LUHMES (cell line): ENCODE measurements around a stretch of chr1.

DNA sequence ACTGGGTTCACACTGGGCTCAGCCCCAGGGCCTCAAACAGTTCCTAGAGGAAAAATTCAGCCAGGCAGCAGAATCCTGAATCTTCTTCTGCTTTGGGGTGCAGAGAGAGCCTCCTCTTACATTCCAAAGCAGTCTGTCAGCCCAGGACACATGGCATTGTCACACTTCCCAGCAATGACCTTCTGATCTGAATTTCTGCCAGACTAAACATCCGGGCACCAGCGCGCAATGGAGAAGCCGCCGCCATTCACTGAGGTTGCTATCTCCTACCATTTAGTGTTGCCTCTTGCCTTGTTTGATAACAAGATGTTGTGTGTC lies 229.2 kb downstream of the TOMM20 start:
- PRO-cap = no peak

DNA sequence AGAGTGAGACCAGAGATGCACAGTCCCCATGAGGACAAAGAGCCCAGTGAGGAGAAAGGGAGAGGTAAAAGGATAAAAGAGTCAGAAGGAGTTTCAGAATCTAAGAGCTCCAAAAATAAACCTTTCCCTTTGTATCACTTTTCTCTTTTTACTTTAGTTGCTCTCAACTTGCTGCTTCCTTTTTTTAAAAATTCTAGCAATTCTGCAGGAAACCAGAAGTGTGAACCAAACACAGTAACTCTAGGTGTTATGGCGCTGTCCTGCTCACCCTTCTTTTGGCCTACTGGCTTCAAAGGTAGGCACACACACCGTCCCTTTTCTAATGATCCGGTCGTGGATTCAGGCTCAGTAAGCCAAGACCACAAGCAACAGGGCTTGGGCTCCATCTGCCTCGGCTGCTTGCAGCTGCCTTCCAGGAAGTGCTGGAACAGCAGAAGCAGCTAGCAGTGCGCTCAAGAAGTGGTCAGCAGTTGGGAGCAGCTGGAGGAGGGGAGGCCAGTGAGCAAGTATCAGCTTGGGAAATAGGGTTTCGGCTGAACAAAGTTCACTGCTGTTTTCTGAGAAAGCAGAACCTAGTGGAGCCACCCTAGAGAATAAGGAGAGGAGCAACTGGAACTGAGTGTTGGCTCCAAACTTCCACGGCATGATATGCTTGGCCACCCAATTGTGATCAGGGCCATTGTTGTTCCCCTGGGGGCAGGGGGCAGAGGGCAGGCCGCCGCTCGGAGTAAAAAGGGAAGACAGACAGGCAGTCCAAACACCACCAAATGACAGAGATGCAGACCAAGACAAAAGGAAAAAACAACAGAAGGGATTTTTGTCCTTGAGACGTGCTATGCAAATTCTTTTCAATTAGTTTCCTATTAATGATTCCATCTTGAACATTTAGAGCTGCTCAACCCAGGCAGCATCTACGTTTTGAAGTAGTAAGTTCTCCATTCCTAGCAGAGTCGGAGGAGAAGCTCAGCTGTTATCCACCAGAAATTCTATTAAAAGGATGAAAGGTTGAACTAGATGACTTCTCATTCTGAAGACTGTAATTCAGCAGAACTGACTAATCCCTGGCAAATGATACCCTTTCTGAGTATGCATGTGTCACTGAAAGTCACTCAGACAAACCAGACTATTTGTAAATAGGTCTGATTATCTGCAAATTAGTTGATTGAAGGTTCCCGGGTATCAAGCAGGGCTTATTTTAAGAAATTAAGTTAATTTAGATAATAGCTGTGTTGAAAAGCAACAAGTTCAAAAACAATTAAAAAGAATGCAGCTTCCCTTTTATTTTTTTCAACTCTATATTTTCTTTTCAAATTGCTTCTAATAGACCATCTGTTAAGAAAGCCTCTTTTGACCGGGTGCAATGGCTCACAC lies 173.2 kb downstream of the TOMM20 start:
- PRO-cap = bidirectional peak, plus-strand start at position 445 of the sequence, minus-strand start at position 341 of the sequence

DNA sequence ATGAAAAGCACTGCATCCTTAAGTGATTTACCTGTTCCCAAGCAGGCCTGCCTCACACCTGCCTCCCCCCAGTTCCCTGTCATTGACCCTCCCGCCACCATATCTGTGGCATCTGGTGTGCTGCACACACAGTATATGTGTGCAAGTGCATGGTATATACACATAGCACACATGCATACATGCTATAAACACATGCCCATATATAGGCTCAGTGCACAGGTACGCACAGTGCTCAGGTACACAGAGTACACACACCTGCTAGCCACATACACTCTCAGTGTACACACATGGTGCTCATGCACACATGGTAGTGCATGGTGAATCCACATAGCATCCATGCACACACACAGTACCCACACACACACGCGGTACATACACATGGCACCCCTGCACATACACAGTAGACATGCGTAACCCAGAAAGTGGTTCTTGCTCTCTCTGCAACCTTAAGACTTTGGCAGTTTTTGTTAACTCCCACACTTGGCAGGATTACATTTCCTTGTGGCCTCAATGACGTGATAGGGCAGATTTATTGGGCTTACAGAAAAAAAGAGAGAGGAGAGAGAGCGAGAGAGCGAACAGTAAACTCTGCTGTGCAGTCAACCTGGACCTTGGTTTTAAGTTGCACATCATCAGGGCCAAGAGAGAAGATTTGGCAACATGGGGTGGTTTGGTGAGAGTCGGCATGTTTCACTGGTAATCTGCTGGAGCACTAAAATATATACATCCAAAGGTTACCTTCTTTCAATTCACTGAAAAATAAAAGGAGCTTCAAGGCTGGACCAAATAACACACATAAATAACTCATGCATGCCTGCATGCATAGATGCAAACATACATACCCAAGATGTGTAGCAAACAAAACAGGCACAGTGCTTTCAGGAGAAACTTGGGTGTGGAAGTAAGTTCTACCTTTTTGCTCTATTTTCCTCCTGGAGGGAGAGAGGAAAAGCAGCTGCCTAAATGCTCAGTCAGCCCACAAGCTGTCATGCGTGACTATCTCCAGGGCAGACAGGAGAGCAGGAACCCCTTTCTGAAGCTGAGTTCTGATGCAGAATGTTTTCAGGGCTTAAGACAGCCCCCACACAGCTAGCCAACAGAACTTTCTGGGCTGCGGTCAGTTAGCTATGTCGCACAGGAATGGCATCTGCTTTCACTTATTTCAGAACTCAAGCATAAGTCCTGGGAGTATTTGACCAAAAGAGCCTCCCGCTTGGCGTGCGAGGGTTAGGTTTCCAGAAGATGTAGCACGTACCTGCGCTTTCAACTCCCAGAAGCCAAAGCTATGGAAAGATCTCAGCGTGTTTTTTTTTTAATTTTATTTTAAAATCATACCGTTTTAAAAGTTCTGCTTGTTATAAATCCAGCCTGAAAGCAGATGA lies 166.4 kb downstream of the TOMM20 start:
- PRO-cap = no peak

GRCh38 chr1:234964041-234964767 lies 164.4 kb downstream of the TOMM20 start:
- PRO-cap = no peak

DNA sequence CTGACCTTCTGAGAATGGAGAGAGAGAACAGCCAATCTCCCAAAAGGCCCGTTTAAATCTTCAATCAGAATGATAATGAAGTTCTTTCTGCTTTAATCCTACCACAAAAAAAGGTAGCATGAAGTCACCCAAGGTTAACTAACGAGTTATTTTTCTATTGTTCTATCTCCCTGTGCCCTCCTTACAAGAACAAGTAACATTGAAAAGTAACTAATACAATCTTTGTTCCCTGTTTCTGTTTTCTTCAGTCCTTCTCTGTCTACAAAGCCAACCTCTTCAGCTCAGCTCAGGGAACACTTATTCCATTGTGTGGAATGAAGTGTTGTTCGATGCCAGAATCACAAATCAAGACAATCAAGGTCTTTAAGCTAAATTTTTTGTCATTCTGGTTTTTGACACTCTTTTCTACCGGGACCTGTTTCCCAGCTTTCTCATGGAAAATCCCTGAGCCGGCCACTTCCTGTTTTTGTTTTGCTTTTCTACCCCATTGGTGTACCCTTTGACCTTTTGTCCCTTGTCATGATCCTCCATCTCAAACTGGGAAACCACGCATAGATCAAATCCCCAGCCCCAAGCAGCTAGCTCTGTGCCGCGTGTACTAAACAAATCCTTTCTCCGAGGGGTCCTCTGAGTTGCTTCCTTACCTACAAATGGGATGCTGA lies 141.9 kb downstream of the TOMM20 start:
- PRO-cap = no peak

- PRO-cap = no peak
Observed at GRCh38 chr1:235000274-235001058, 128.2 kb downstream of the TOMM20 start.

GRCh38 chr1:235074311-235074697 lies 54.3 kb downstream of the TOMM20 start:
- PRO-cap = no peak

- PRO-cap = no peak
Observed at GRCh38 chr1:235074698-235075546, 53.7 kb downstream of the TOMM20 start.

- PRO-cap = no peak
Observed at GRCh38 chr1:235219644-235220199, 58.7 kb upstream of the RBM34 start.

DNA sequence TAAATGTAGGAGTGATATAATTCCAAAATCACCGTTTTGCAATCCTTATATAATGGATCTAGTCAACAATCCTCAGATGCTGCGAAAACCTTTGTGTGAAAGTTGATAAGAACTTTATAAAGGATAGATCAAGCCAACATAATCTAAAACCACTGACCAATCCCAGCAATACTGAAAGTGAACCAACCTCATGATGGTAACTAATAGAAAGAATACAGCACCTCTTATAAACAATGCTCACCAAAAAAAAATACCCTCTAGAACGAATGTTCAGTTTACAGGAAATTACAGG lies 30.6 kb downstream of the ARID4B start:
- PRO-cap = no peak

DNA sequence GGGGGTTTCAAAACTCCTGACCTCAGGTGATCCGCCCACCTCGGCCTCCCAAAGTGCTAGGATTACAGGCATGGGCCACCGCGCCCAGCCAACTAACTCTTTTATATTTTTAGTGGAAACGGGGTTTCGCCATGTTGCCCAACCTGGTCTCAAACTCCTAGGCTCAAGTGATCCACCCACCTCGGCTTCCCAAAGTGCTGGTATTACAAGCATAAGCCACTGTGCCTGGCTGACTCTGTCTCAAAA lies 26.2 kb downstream of the ARID4B start:
- PRO-cap = no peak

GRCh38 chr1:235484243-235484644 lies 20.0 kb downstream of the B3GALNT2 start:
- PRO-cap = no peak

GRCh38 chr1:235687961-235688473 lies 38.4 kb upstream of the GNG4 start:
- PRO-cap = no peak

DNA sequence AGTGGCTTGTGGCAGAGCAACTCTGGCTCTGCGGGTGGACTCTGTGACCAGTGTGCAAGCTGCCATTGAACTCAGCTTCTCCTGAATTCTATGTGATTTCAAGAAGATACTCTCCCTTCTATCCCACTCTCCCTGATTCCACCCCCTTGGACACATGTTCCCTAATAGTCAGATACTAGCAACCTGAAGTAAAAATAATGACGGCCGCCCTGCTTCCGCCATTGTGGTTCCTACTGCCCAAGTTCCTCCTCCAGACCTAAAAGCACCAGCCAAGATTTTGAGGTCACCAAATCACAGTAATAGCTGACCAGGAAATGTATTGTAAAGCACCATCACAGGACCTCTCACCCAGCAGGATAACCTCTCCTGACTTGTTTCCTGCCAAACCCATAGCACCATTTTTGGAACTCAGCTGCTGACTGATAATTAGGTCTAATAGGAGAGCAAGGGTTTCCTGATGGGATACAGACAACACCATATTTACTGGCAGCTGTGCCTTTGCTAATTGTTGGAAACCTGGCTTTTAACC lies 11.6 kb upstream of the LYST start:
- PRO-cap = no peak

DNA sequence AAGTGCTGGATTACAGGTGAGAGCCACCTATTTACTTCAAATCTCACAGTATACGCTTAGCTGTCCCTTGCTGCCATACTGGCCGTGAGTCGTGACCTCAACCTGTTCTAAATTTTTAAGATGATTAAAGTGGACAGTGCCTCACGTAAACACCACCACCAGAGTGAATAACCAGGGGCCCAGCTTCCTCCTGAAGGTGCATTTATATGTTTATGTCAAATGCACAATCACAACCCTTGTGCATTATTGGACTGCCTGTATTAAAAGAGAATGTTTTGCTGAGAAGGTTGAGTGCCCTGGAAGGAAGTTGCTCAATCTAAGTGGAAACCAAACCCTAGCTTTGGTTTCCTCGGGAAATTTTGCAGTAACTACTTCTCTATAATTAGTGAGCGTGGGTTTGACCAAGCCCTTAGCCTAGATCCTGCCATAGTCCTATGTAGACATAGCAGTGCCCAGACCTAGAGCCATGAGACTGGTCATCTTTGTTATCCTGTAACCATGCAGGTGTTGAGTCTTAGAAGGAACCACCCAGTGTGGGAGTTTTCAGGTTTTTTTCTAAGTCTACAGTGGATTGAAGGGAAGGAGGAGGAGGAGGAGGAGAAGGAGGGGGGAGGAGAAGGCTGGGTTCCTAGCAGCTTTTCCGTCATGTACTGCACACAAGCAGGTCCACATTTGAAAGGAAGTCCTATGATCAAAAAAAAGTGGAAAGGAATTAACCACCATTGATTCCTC lies 72.0 kb upstream of the LYST start:
- PRO-cap = no peak

GRCh38 chr1:236008860-236009661 lies 55.8 kb downstream of the NID1 start:
- PRO-cap = no peak

GRCh38 chr1:236041743-236042479 lies 23.0 kb downstream of the NID1 start:
- PRO-cap = no peak

GRCh38 chr1:236045411-236045717 lies 19.5 kb downstream of the NID1 start:
- PRO-cap = no peak

DNA sequence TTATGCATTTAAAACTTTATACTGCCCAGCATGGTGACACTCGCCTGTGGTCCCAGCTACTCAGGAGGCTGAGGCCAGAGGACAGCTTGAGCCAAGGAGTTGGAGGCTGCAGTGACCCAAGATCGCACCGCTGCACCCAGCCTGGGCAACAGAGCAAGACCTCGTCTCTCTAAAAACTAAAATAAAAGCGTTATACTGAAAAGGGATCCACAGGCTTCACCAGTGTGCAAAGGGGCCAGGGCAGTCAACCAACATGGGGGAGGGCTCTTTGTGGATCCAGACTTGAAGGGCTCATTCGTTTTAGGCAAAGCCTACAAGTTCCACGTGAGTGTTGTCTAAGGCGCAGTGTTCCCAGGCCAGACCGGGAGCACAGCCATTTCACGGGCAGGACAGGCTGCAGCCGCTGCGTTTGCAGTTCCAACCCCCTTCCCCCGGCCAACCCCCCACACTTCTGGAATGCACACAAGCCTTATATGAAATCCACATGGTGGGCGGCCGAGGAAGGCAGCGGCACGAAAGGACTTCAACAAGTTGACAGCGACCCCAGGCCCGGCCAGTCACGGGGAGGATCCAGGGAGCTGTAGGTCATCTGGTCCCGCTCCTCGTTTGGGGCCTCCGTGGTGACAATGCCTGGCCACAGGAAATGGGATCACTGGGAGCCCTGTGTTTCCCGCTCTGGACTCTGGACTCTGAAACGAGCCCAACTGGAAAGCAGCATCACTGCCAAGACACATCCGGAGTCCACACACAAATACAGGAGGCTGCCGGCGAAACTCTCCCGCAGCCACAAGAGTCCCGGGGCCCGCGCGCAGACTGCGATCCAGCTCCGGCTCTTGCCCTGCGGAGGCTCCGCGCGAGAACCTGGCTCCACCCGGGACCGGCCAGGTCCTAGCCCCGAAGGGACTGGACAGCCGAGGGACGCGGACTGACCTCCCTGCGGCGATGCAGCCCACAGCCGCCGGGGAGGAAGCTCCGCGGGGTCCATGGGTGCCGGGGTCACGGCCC lies 970 bp downstream of the NID1 start:
- PRO-cap = no peak

- PRO-cap = no peak
Observed at GRCh38 chr1:236067727-236068423, 3.0 kb upstream of the NID1 start.